Prostate gland (tissue), 2 donors: ENCODE data around the gene RIPOR3.

GRCh38 chr20:50151002-50151544 is 2.5 kb downstream of the PEDS1 start:
- PRO-cap, result unidirectional peak, plus-strand start at chr20:50151241
- RAMPAGE, long total RNA, 2 experiments, result no peak in any of the 2 experiments

DNA sequence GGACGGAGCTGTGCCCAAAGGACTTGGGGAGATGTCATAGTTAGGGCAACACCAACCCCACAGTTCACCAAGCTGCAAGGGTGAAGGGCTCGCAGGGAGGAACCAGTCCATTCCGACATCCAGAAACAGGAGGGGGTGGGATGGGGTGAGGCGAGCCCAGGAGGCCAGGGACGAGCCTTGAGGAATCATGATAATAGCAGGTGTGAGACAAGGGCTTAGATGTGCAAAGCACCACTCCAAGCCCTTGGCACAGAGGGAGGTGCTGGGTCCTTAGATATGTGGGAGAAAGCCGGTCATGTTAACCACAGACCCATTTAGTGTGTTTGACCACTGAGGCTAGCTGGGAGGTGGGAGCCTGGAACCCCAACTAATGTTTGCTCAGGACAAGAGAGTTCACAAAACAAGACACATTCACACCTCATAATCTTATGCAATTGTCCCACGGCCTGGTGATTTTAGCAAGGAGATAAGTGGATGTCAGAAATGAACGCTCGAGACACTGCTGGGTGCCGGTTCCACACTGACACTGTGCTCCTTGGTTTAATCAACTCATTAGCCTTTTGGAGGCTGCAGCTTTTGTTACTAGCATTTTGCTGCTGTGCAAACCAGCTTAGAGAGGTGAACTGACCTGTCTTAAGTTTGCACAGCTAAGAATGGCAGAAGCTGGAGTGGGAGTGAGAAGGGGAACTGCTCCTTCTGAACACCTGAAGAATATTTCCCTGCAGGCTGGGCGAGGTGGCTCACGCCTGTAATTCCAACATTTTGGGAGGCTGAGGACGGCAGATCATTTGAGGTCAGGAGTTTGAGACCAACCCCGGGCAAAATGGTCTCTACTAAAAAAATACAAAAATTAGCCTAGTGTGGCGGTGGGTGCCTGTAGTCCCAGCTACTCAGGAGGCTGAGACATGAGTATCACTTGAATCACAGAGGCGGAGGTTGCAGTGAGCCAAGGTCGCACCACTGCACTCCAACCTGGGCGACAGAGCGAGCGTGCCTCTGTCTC is 4.7 kb downstream of the CEBPB start:
- PRO-cap, result unidirectional peak, minus-strand start at position 551 of the sequence
- RAMPAGE, long total RNA, 2 experiments, result no peak in any of the 2 experiments

DNA sequence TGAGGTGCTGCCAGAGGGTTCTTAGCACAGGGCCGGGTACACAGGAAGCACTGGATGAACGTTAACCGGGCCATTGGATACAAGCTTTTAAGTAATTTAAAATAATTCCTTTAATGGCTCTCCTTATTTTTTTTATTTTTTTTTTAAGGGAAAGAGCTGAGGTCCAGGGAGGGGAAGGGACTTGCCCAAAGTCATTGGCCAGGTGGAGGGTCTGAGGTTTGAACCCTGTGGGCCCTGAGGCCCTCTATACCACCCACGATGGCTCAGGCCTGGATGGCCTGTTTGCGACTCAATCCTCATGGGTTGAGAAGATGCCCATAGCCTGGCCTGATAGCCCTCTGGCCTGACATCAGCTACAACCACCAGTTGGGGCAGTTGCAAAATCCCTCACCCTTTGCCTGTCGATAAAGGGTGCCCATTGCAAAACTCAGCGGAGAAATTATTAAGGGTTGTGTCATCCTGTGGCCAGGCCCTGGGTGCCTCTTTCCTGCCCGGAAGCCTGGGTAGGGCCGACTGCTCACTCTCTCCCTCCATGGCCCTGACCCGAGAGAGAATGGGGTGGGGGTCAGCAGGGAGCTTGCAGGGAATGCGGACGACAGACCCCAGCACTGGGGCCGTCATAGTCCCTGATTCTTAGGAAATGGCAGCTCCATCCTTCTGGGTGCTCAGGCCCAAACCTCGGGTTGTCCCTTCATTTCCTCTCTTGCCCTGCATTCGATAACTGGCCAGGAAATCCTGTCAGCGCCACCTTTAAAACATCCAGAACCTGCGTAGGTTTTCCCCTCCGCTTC is 30.8 kb downstream of the CEBPB start:
- PRO-cap, result no peak
- RAMPAGE, long total RNA, 2 experiments, result no peak in any of the 2 experiments

- PRO-cap, result no peak
- RAMPAGE, long total RNA, 2 experiments, result no peak in any of the 2 experiments
These were observed 54.9 kb downstream of the CEBPB start for GRCh38 chr20:50245342-50246043.

DNA sequence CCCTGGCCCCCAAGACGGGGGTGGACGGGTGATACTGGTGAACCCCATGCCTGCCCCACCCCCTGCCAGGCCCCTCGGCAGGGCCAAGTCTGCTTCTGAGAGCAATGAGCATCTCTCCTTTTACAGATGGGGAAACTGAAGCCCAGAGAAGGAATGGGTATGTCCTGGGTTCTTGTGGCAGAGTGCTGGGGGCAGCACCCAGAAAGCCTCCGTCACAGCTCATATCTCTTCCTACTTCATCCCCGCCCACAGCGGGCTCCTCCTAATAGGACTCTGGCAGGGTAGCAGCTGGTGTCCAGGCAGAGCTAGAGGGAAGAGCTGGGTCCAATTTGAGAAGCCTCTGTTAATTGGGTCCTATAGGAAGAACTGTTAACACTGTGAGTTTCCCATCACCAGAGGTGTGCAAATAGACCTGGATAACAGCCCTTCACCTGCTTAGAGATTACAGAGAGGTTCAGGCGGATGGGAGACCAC is 106.4 kb downstream of the CEBPB start:
- PRO-cap, result unidirectional peak, plus-strand start at position 287 of the sequence
- RAMPAGE, long total RNA, 2 experiments, result no peak in any of the 2 experiments

GRCh38 chr20:50304409-50305022 is 113.9 kb downstream of the CEBPB start:
- PRO-cap, result bidirectional peak, plus-strand start at chr20:50304818, minus-strand start at chr20:50304642
- RAMPAGE, long total RNA, 2 experiments, result no peak in any of the 2 experiments

GRCh38 chr20:50317561-50318066 is 127.0 kb downstream of the CEBPB start:
- PRO-cap, result no peak
- RAMPAGE, long total RNA, 2 experiments, result no peak in any of the 2 experiments

DNA sequence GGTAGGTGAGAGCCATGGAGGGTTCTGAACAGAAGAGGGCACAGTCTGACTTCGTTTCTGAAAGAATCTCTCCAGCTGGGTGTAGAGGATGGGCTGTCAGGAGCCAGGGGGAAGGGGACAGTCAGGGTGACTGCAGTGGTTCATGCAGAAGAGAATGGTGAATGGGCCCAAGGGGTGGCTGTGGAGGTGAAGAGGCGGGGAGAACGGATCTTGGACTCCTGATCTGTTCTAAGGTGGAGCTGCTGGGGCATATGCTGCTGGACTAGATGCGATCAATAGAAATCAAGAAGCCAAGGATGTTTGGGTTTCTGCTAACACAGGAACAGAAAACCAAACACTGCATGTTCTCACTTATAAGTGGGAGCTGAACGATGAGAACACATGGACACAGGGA is 109.6 kb upstream of the PTPN1 start:
- PRO-cap, result no peak
- RAMPAGE, long total RNA, 2 experiments, result no peak in any of the 2 experiments

GRCh38 chr20:50438988-50439438 is 71.2 kb upstream of the PTPN1 start:
- PRO-cap, result no peak
- RAMPAGE, long total RNA, 2 experiments, result no peak in any of the 2 experiments

GRCh38 chr20:50514599-50515230 is 4.5 kb downstream of the PTPN1 start:
- PRO-cap, result no peak
- RAMPAGE, long total RNA, 2 experiments, result no peak in any of the 2 experiments

- PRO-cap, result unidirectional peak, plus-strand start at chr20:50538529
- RAMPAGE, long total RNA, 2 experiments, result no peak in any of the 2 experiments
These were observed 27.8 kb downstream of the PTPN1 start for GRCh38 chr20:50537793-50538605.

DNA sequence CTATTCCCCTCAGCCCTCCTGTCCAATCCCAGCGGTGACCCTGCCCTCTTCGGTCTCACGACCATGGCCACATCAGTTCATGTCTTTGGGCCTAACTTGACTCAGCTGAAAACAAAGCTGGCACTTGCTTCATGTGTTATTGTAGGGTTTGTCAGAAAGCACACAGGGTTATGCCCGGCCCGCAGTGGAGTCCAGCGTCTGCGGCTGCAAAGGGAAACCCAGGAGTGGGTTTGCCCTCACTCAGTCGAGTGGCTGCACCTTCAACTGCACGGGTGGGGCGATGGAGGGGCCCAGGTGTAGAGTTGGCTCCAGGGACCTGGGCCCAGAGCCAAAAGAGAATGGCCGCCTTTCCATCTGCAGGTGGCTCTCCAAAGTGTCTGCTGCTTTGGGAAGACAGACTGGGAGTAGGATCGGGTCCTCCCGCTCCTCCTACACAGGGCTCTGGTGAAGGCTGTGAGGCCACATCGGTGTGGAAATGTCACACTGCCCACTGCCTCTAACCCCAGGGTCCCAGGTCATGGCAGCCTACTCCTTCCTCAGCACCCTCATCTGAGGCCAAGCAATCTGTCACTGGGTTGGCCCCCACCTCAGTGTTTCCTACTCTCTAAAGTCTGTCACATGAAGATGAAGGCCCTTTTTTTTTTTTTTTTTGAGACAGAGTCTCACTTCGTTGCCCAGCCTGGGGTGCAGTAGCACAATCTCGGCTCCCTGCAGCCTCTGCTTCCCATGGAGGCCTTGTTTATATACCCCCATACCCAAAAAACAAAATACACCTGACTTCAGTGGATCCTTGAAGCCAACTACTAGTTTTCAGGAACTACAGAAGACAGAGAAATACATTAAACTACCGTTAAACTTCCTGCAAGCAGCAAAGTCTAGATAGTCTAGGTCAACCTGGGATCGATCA is 80.3 kb downstream of the PTPN1 start:
- PRO-cap, result no peak
- RAMPAGE, long total RNA, 2 experiments, result no peak in any of the 2 experiments

DNA sequence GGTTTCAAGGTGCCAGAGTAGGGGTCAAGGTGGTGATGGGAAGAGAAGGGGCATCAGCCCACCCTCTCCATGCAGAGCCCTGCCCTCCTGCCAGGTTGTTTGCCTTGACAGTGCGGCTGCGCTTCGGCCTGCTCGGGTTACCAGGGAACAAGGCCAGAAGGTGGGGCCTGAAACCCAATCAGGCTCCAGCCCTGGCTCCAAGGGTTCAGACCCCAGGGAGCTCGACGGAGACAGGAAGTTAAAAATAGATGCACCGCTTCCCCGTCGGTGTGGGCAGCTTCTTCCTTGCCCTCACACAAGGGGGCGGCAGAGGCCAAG is 65.4 kb downstream of the RIPOR3 start:
- PRO-cap, result no peak
- RAMPAGE, long total RNA, 2 experiments, result no peak in any of the 2 experiments

DNA sequence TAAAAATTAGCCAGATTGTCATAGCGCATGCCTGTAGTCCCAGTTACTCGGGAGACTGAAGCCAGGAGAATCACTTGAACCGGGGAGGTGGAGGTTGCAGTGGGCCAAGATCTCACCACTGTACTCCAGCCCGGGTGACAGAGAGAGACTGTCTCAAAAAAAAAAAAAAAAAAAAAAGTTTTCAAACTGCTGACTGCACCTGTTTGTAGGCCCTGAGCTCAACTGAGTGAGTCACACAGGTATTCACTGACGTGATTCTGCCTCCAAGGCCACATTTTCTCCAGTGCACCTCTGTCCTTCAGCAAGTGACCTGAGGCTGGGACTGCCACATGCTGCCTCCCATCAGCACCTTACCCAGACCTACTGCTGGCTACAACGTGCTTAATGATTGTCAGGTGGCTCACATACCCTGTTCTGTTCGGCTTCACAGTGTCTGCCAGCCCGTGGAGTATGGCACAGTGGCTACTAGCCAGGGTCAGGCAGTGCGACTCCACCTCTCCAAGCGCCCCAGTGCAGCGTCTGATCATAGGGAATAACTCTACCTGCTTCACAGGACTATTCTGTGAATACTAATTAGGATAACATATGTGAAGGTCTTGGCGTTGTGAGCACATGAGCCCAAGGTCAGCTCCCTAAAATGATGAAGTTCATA is 28.3 kb downstream of the RIPOR3 start:
- PRO-cap, result no peak
- RAMPAGE, long total RNA, 2 experiments, result no peak in any of the 2 experiments

GRCh38 chr20:50690776-50691896 is at the start of gene RIPOR3:
Gene RIPOR3 (minus strand): TSS chr20:50691542.
- PRO-cap, result bidirectional peak, plus-strand start at chr20:50691142, minus-strand start at chr20:50691151; bidirectional peak, plus-strand start at chr20:50691792, minus-strand start at chr20:50691695
- RAMPAGE, long total RNA, 2 experiments, result start-site peak on the minus strand in 1 of 2 experiments, at chr20:50691491-50691749 at its widest, 5 to 14 reads per replicate

DNA sequence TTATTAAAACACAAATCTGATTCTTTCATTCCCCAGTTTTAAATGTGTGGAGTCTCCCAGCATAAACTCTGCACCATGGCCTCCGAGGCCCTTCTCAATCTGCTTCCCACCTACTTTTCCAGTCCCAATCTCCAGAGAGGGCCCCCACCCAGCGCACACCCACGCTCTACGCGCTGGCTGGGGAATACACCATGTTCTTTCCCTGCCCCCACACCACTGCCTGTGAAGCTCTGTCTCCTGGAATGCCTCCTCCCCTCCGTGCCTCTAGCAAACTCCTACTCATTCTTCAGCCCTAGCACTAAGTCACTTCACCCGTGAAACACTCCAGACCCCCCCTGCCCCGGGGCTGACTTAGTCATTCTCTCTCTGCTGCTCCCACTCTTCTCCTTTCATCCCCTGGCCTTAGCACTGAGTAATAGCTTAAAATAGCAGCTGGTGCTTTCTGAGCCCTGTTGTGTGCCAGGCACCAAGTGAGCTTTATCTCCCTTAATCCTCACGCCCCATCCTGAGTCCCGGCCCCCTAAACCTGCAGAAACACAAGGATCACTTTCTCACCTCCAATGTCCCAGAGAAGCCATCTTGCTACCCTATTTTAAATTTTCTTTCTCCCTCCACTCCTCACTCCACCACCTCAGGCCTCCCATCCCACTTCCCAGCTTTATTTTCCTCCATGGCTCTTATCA is 6.5 kb upstream of the PARD6B start:
- PRO-cap, result no peak
- RAMPAGE, long total RNA, 2 experiments, result no peak in any of the 2 experiments

DNA sequence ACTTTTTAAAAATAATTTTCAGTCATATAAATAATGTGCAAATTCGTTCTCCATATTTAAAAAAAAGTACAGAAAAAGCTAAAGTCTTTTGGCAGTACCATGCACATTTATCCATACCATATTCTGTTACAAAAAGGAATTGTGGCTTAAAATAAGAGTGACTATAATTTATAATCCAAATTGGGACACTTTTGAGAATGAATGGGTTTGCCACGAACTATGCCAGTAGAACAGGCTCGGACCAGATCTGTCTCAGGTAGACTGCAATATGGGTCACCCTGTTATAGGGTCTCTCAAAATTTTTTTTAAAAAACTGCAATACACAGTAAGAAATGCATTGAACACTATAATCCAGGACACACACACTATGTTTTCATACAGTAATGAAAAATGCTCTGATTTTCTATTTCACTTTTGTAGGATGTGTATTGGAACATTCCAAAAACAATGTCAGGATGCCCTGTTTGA is 24.9 kb downstream of the PARD6B start:
- PRO-cap, result unidirectional peak, plus-strand start at position 229 of the sequence
- RAMPAGE, long total RNA, 2 experiments, result no peak in any of the 2 experiments

DNA sequence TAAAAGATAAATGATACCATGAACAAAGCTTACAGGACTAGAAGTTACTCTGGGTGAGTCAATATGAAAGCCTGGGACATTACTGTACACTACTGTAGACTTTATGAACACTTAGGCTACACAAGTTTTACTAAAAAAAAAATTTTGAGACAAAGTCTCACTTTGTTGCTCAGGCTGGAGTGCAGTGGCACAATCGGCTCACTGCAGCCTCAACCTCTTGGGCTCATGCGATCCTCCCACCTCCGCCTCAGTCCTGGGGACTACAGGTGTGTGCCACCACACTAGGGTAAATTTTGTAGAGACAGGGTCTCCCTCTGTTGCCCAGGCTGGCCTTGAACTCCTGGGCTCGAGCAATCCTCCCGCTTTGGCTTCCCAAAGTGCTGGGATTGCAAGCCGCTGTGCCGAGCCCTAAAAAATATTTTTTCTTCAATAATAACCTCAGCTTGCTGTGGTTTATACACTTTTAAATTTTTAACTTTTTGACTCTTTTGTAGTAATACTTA is 35.8 kb downstream of the ADNP start:
- PRO-cap, result no peak
- RAMPAGE, long total RNA, 2 experiments, result no peak in any of the 2 experiments

DNA sequence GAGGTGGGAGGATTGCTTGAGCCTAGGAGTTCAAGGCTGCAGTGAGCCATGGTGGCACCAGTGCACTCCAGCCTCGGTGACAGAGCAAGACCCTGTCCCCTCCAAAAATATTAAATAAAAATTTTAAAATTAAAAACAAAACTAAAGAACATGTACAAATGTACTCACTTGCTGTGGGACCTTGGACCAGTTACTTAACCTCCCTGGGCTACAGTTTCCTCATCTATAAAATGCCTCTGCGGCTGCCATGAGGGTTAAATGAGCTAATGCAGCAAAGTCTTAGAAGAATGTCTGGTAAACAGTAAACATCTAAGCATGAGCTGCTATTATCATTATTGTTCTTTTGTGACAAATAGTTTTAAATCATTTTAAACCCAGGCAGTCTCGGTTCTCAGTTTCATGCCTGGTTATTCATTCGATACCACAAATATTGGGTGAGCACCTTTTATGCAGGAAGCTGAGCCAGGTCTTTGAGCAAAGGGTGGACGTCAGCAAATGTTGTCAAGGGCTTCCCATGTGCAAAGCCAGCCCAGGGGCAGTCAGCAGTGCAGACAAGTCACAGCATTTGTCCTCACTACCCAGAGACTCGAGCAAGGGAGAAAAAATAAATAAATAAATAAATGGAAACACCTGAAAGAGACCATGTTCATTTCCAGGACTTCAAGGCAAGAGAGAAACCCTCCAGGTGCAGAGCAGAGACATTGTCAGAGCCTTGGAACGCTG is 128.7 kb downstream of the NFATC2 start:
- PRO-cap, result no peak
- RAMPAGE, long total RNA, 2 experiments, result no peak in any of the 2 experiments

DNA sequence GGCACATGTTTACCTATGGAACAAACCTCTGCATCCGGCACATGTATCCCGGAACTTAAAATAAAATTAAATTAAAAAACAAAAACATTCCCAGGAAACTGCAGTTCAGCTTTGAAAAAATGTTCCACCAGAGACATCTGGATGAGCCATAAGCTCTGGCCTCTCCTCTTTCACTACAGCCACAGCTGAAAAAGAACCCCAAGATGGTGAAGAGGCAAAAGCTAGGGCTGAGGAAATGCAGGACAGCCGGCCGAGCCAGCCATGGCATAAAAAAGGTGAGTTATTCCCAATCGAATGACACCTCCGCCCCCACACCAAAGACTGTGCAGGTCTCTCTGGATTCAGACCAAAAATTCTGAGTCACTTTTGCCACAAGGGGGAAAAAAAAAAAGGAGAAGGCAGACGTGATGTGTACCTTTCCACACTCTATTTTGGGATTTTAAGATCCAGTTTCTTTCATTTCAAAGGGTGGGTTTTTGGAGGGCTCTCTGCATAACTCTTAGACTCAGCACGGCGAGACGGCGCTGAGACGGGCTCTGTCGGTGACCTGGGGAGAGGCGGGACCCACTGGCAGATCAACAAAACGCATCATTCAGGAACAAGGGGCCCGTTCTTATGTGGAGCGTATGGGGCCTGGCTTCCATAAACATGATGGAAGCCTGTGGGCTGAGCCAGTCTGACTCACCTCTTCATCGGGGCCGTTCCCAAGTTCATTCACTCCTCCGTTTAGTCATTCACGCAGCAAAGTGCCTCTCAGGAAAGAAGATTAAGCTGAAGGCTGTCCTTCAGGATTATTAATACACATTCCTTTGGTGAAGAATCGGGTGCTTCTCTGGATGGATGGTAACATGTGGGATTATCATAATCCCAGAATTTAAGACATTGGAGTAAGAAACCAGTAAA is 54.8 kb downstream of the NFATC2 start:
- PRO-cap, result no peak
- RAMPAGE, long total RNA, 2 experiments, result no peak in any of the 2 experiments